Placental pericyte (primary cell): ENCODE measurements around the genes TRAPPC2 and GPM6B.

DNA sequence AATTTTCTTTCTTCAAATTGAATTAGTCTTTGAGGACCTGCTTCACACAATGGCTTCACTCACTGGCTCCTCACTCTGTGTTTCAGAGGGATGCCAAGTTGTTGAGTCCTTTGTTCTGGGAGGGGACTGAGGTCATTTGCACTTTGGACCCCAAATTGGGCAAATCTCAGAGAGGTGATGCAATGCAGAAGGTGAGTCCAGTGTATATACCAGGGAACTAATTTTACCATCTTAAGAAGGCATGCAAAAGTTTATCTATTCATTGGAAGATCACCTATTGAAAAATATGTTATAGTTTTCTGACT, 149.9 kb upstream of the MID1 start:
- CAGE, long polyA plus RNA: no peak

- CAGE, long polyA plus RNA: no peak
These were observed 28.2 kb upstream of the TMSB4X start for GRCh38 chrX:12946671-12947120.

GRCh38 chrX:12957318-12957527, 17.7 kb upstream of the TMSB4X start:
- CAGE, long polyA plus RNA: no peak

- CAGE, long polyA plus RNA: no peak
These were observed 2.6 kb upstream of the TMSB4X start for GRCh38 chrX:12972236-12972731.

DNA sequence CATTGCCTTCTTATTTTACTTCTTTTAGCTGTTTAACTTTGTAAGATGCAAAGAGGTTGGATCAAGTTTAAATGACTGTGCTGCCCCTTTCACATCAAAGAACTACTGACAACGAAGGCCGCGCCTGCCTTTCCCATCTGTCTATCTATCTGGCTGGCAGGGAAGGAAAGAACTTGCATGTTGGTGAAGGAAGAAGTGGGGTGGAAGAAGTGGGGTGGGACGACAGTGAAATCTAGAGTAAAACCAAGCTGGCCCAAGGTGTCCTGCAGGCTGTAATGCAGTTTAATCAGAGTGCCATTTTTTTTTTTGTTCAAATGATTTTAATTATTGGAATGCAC, 1.9 kb downstream of the TMSB4X start:
- CAGE, long polyA plus RNA: no peak

- CAGE, long polyA plus RNA: no peak
These were observed 31.0 kb downstream of the FAM9C start for GRCh38 chrX:13013411-13013738.

DNA sequence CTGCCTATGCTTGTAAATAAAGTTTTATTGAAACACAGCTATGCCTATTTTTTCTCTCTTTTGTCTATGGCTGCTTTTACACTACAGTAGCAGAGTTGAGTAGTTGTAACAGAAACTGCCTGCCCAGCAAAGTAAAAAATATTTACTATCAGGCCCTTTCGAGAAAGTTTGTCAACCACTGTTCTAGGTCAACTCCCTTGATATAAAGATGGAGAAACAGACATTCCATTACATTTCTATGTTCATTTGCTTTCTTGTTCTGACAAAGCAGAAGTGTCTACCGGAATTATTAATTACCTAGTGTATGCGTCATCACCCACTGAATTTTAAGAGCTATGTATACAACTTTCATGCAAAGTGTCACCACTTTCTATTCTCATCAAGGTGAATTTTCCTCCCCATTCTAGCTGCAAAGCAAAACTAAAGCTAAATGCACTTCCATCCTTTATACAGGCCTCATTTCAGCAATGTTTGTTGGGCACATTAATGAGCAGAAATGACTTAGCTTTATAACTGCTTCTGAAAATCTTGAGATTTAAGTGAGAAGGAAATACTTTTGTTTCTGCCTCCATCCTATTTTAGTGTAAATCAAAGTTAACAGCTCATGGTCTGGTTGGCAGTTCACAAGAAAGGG, 7.0 kb upstream of the FAM9C start:
- CAGE, long polyA plus RNA: no peak

DNA sequence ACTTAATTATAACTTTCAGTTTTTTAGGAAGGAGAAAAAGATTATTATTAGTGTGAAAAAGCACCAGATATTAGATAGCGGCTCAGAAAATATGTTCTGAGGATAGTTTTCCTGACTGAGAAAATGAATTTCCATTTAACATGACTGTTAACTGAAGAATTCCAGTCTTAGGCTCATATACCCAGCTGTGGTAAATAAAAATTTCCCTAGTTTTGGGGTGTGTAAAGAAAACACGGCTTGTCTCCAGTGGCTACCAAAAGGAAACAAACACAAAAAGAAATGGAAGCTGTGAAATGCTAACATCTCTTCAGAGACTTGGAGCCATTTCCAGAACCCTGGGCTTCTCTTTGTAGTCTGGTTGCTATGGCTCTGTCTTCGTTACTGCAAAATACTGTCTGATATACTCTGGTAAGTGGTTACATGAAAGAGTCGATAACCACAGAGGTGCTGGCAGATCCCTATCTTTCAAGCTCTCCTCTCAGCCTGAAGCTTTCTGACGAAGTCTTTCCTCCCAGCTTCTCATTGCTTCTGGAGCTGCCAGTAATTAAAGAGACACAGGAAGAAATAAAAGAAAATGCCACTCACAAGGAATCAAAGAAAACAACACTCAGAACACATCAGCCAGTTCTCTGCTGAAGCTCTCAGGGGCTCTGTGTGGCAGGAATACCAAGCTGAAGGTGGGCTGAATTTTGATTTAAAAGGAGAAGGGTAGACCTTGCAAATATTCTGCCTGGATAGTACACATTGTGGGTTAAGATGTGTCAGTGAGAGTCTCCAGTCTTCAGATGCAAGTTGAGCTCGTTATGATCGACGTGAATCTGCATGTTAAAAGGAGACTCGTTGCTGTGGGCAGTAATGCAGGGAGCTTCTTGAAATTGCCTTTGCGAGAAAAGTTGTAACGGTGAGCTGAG, 107.5 kb upstream of the FAM9C start:
- CAGE, long polyA plus RNA: no peak

- CAGE, long polyA plus RNA: no peak
These were observed at the start of gene TRAPPC2 for GRCh38 chrX:13733872-13734965. Gene TRAPPC2 (minus strand): TSS chrX:13734620.

GRCh38 chrX:13734966-13735548, 509 bp downstream of the OFD1 start:
- CAGE, long polyA plus RNA: no peak

DNA sequence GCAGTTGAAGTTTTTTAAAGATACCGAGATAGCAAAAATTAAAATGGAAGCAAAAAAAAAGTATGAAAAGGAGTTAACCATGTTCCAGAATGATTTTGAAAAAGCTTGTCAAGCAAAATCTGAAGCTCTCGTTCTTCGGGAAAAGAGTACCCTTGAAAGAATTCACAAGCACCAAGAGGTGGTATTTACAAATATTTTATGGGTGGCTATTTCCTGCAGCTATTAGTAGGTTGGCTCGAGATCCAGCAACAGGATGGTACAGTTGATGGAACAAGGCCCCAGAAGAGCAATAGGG, 12.2 kb downstream of the OFD1 start:
- CAGE, long polyA plus RNA: no peak

GRCh38 chrX:13764724-13765290, 30.3 kb downstream of the OFD1 start:
- CAGE, long polyA plus RNA: no peak

GRCh38 chrX:13804100-13804611, 12.7 kb downstream of the GPM6B start:
- CAGE, long polyA plus RNA: no peak

DNA sequence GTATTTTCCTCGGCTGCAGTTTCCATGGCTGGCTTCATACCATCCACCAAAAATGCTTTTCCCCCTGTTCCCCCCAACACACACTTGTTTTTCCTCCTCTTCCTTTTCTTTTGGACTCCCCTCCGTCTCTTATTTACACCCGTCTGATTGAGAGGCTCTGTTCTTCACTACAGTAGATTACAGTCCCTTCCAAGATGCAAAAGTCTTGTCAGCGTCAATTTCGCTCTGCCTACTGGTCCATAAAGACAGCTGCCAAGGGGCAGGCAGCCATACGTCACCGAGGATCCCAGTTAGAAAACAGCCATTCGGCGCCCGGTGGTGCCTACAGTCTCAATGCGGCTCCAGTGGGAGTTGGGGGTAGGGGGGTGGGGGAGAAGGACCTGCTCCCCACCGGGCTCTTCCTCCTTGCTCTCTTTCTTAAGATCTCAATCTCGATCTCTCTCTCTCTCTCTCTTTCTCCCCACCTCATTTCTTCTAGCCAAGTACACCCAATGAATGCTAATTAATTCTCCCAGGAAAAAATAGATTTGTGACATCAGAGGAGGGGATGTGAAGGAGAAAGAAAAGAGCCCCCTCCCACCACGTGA, at the start of gene GPM6B:
TSS of gene GPM6B (minus strand) at position 227 of the 587 bp plus-strand sequence.
- CAGE, long polyA plus RNA: no peak

DNA sequence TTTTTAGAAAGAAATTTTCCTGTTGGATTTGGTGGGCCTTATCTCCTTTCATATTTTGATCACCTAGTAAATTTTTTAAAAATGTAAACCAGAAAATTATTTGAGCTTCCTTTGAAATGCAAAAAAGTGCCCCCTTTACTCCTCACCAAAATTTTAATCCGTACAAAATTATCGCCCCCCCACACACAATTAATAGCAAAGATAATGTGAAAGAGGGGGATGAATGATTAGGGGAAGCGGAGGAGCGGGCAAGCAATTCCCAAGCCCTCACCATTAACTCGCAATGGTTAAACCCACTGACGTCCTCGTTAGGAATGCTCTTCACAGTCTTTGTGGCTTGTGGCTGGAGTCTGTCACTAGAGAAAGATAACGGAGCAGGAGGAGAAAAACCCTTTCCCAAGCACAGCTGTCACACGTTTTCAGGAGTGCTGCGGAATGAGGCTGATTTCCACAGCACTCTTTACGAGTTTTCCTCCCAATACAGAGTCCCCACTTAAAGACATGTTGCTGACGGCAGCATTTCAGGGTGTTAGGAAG, 92.4 kb downstream of the GEMIN8 start:
- CAGE, long polyA plus RNA: no peak

DNA sequence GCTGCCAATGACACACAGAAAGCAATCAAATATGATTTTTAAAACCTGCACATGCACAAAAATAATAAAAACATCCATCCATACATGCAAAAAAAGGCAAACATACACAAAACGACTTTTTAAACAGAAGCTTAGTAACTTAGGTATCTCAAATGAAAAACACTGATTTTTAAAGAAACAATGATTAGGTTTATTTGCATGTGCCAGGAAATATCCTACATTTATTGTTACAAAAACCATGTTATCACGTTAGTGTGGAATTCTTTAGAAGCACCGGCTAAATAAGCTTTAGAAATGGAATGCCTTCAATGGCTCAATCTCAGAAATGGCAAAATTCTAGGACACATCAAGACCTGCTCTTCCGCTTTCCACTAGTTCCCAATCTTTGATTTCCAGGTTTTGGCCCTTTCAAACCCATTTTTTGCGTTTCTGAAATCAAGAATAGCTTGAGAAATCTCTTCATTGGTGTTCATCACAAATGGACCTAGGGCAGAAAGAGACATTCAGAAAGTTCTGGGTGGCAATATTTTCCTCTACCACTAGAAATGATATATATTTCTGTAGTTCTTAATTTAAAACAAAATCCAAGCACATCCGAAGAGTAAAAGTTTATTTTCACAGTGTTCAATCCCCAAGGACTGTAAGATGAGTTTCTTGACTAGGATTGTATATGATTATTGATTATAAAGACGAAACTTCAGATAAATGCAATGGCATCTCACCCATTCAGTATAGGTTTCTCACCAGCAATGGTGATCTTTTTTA, 602 bp upstream of the VEGFD start:
- CAGE, long polyA plus RNA: no peak

DNA sequence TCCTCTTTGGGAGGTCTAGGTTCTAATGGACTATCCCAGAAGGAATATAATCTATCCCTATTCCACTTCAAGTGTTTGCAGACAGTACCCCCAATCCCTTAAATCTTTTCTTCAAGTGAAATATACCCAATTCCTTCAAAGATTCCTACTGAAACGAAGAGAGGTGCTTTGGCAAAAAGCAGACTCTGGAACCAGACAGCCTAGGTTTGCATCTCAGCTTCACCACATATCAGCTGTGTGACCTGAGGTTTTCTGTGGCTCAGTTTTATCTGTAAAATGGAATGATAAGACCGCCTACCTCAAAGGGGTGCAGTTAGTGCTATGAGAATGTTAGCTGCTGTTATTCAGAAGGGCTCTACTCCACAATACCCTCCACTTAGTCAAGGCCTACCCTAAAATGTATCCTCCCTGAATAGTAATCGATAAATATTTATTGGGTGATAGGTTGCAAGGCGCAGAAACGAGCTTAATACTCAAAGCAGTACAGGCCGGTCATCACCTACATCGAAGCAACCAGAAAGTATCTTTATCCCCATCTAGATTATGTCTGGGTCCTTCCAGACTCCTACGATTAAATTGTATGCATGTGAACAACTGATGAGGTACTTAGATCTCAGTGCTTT, 624 bp downstream of the PIR start:
- CAGE, long polyA plus RNA: no peak

DNA sequence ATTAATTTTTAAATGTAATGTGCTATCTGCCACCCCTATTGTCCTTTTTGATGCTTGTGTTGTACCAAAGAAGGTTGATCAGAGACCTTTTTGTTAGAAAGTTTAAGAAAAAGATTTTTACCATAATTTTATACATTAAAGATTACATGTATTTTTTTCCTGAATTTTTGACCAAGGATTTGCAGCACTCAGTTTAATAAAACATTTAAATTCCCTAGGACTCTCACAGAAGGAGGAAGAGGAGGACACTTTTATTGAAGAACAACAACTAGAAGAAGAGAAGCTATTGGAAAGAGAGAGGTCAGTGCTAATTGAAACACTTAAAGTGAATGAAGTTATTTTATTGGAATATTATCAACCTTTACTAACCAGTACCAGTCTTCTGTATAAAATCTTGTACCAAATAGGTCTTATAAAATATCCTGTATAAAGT, 9.4 kb downstream of the ZRSR2 start:
- CAGE, long polyA plus RNA: no peak

DNA sequence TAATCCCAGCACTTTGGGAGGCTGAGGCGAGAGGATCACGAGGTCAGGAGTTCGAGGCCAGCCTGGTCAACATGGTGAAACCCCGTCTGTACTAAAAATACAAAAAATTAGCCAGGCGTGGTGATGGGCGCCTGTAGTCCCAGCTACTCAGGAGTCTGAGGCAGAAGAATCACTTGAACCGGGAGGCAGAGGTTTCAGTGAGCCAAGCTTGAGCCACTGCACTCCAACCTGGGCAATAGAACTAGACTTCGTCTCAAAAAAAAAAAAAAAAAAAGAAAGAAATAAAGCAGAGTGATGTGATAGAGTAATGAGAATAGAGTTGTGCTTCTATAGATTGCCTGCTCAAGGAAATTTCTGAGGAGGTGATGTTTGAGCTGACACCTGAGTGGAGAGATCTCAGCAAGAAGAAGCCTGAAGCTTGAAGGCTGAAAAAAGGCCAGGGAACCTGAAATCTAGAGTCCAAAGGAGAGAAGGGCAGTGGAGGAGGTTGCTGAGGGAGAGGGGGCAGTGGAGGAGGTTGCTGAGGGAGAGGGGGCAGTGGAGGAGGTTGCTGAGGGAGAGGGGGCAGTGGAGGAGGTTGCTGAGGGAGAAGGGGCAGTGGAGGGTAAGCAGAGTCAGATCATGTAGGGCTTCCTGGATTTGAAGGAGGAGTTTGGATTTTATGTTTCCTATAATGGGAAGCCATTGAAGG, 15.5 kb downstream of the ZRSR2 start:
- CAGE, long polyA plus RNA: no peak

DNA sequence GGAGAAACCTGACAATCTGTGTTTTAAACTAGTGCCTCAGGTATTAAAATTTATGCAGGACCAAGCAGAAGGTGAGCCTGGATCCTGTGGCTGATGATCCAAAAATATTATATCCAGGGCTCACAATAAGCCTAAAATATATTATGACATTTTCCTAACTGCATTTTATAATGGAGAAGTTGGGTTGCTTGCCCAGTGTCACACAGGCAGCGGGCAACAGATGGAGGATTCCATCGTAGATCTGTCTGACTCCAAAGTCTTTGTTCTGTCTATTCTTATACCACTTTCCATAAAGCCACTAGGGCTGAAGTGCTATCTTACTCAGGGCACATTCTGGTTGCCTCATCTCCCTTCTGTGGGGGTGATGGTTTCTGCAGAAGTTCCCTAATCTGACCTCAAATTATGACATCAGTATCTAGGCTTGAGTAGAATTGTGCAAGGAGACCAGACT, 56.9 kb upstream of the AP1S2 start:
- CAGE, long polyA plus RNA: no peak